ENCODE results near the gene TEX43.

DNA sequence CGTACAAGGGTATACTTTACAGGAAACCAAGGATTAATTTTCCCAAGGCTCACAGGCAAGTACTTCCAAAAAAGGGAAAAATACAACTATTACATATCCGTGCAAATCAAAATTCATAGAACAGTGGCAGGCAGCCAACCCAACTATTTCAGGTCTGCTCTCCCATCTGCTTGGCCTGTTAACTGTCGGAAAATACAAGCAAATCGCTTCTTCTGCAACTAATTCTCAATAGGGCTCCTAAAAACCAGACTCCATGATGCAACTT lies 69.0 kb downstream of the ZNF608 start:
- PRO-cap = no peak

DNA sequence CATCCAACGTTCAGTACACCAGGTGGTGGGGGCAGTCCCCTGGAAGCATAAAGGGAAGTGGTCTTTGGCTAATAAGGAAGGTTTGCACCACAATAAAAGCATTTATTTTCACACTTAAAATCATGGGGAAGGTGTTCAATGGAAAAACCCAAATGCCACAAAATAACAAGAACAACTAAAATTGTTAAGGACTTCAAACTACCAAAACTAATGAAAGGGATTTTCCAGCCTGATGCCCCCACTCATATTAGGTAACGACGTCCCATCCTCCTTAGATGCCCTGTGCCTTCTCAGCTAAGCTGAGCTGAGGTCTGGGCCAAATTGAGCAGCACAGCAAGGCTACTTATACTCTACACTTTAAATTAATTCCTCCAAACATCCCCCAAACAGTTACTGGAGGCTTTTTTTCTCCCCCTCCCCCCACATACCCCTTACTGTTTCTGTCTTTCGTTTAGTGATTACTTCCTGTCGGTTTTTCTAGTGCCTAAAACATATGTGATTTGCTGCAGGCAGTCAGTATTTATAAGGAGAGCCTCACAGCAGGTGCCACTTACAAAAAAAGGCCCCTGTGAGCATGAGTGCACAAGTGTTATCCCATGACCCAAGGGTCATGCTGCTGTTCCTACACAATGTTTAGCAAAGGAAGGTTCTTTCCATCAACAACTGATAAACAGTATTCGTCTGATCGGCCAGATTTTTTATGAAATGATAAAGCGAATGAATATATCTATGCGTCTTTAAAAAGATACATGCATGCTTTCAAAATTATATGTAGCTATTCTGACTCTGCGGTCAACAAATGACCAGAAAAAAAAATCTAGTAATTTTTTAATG lies 259.8 kb upstream of the ZNF608 start:
- PRO-cap = no peak

GRCh38 chr5:125484491-125485012 lies 738.1 kb upstream of the ZNF608 start:
- PRO-cap = no peak

GRCh38 chr5:125491949-125492461 lies 745.6 kb upstream of the ZNF608 start:
- PRO-cap = no peak

GRCh38 chr5:125575914-125576749 lies 829.7 kb upstream of the ZNF608 start:
- PRO-cap = no peak

DNA sequence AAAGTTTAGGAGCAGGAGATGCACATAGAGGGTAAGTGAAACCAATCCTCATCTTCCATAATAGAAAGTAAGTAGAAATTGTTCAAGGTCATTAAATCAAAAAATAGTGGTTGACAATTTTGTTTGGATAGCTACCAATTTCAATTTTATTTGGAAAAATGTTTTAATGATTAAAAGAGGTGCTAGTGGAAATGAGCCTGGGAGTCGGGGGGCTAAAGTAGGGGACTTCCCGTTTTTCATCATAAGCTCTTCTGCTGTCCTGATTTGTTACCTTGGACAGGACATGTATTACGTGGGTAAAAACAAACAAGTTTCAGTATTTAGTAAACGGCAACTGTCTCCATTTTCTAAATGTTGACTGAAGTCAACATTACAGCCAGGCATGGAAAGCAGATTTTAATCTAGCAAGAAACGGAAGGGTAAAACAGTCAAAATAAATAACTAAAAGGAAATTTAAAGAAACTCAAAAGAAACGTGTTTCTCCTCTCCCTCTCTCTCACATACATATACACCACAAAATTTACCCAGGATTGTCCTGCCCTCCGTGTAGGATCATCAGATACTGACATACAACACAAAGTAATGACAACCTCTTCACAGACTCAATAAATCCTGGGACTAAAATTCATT lies 212.2 kb upstream of the GRAMD2B start:
- PRO-cap = no peak

DNA sequence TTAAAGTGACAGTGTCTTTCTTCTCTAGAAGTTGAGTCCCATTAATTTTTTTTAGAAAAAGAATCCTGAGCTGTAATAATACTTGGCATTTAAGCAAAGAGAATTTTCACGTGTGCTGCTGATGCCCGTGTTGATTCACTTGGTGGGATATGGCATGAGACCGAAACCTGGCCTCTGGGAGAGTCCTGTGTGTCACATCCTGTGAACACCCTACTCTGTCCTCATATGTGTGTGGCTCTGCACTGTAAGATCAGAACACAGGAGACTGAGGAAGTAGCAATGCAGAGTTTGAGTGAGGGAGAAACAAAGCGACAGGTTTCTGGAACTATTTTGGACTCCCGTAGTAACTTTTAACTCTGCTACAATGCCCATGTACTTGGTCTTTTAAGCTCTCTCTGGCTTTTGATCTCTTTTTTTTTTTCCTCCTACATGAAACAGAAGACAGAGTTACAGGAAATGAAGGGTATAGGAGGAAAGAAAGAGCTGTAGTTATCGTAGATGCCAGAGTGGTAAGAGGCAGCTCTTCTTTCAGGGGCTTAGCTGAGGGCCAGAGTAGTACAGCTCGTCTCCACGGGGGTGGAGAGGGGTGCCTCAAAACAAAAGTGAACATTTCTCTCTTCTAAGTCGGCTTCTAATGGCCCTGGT lies 26.6 kb downstream of the GRAMD2B start:
- PRO-cap = unidirectional peak, plus-strand start at position 253 of the sequence

DNA sequence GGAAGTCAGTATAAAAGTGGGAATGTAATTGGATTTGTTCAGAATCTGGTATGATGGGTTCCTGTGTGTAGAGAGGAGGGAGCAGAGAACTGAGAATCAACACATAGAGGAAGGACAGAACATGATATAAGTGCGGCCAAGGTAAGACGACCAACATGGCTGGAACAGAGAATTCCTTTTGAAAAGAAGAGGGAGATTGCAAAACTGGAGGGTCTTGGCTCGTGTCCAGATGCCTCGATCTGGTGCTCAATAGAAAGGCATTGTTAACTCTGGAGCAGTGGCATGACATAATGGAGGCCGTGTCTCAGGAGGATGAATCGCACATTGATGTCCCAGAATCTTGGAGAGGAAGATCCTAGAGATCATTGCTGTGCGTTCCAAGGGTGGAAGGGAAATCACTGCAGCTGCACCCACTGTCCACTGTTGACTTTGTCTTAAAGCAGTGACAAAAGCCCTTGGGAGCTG lies 30.8 kb downstream of the GRAMD2B start:
- PRO-cap = no peak

DNA sequence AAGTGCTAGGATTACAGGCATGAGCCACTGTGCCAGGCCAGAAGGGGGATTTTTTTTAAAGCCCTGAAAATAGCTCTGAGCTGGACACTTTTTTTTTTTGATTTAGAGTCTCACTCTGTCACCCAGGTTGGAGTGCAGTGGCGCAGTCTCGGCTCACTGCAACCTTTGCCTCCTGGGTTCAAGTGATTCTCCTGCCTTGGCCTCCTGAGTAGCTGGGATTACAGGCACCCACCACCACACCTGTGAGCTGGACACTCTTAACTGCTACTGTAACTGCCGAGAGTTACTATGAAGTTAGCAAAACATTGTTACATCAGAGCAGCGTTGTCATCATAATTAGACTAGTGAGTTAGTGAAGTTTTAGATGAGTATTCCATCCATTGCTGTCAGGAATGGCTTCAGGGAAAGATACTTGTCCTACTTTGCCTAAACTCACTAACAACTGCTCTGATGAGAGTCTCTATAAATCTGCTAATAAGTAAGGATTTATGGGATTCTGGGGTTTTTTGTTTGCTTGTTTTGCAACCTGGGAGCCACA lies at the start of gene TEX43:
Gene TEX43 (plus strand): TSS at position 363 of the 538 bp plus-strand sequence.
- PRO-cap = no peak

DNA sequence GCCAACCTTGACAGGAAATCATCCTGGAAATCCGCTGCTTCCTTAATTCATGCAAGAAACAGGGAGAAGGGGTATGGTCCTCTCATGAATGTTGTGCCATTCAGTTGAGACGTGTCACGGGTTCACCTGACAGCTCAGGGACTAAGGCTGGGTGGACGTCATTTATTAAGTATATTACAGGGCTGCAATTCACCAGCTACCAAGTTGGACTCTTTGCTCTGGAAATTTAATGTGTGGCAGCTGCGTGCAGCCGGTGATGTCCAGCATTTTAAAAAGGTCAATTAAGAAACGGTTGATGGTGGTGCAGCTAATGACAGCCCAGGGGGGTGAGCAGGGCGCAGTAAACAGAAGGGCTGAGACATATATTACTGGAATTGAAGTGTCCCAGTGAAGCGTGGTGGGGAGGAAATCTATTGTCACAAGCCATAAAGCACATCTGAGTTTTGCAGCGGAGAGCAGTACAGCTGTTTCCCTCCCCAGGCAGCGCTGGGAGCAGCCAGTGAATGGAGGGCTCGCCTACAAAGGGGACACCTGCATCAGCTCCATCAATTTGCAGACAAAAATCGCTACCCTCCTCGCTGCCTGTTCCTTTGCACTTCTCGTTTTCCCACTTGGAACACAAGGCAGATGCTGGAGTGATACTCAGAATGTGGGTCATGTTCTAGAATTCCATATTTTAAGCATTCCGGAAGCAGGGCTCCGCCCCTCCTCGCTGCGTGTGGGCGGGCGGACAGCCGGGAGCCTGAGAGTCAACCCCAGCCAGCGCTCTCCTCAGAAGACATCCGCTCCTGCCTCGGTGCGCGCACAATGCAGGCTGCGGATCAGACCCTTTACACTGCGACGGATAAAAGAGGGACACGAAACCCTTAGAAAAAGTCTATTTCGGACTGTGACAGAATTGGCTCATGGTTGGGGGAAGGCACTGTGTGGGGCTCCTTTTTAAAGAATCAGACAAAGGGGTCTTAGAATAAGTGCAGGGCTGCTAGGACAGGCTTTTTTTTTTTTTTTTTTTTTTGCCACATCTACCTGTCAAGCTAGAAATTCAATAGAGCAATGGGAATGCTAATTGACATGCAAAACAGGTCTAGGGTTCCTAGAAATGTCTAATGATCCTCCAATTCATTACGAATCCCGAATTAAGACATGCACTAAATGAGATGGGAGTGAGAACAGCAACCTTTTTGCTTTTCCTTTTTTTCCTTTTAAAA lies 92.1 kb downstream of the LMNB1 start:
- PRO-cap = unidirectional peak, plus-strand start at position 774 of the sequence

DNA sequence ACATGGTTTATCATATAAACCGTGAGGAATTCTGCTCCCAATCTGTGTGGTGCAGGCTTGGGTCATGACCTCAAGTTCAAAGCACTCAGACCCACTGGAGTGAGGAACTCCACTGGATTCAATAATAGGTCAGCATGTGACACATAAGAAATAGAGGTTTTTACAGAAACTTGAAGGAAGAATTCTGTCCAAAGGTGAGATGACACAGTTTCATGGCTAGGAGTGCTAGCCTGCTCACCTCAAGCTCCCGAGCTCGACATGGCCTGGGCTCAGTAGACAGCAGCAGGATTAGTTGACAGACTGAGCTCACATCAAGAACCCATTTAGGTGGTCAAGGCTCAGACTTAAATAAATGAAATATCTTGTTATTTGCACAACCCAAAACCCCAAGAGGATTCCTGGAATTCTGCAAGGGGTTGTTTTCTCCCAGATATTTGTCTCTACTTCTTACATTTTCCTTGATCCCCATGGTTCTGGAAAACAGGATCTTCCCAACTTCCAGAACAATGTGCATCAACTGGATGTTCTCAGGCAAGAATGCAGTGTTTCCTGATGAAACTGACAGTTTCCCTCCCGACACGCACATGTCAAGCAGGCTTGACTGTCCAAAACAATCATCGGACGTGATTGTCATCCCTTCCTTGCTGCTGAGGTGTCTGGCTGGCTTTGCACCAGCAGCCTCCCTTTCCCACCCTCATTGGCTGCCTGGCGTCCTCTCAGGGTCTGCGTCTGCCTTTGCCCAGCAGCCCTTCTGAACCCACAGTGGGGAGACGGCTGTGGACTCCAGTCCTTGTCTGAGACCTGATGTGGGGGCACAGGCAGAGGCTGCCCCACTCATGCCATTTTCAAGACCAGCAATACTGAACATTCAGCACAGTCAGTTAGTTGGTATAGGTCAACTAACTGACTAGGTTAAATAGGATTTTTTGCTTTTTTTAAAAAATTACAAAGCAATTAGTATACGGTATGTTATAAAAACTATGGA lies 111.0 kb downstream of the MARCHF3 start:
- PRO-cap = no peak

- PRO-cap = no peak
Observed at GRCh38 chr5:127011805-127012456, 18.4 kb downstream of the MARCHF3 start.

DNA sequence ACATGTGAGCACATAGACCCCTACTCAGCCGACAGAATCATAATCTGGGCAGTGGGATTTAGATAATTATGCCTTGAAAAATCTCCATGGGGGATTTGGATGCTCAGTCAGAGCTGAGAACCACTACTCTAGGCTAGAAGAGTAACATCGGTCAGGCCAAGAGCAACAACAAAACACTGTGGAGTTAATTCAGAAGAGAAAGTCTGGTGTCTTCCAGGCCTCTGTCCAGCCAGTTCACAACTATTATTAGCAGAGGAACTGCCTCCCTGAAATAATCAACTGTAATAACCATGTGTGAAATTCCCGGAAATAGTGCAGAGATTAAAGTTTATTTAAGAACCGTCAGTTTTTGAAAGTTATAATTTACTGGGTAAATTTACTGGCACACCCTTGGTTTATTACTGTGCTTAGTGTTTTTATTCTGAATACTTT lies 8.2 kb upstream of the MARCHF3 start:
- PRO-cap = no peak

- PRO-cap = unidirectional peak, plus-strand start at chr5:127183014
Observed at GRCh38 chr5:127182828-127183312, 107.7 kb upstream of the MEGF10 start.

GRCh38 chr5:127848012-127848720 lies 145.0 kb downstream of the CCDC192 start:
- PRO-cap = no peak

- PRO-cap = no peak
Observed at GRCh38 chr5:127940970-127941247, 142.7 kb upstream of the SLC12A2 start.

GRCh38 chr5:128017503-128018182 lies 65.9 kb upstream of the SLC12A2 start:
- PRO-cap = no peak

DNA sequence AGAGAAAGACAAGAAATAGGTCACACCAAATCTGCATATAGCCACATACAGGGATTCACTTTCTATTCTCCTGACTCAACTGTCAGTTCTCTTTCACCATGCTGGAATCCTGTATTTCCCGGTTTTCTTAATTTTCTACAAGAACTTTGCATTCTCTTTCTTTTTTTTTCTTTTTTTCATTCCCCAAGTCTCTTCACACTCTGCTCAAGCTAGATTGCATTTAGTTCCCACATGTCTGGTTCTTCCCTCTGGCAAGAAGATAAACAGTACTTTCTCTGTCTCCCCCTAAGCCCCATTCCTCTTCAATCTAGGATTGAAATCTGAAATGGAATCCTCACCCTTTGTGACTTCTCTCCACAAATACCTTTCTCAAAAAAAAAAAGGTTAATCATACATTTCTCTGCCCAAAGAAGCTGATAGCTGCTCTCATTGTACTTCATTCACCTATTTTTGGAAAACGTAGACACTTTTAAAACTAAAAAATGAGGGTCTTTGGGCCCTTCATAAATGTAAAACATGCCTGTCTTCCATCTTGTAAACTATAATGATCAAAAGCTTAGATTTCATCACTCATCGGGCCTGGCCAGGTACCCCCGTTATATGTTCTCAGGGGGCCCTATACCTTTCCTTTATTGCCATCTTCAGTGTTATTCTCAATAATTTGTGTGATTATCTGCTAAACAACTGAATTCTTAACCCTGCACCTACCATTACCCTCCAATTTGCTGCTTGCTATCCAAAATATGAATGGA lies 64.0 kb upstream of the SLC12A2 start:
- PRO-cap = no peak

GRCh38 chr5:128085364-128085956 lies 1.9 kb downstream of the SLC12A2 start:
- PRO-cap = no peak

- PRO-cap = no peak
Observed at GRCh38 chr5:128090338-128091192, 7.0 kb downstream of the SLC12A2 start.

Data from Metastatic Pancreatic Carcinoma in the Ovary (tissue), 1 donor.